GM19239 (cell line): ENCODE results near the genes GPRC6A, VGLL2 and DCBLD1.

DNA sequence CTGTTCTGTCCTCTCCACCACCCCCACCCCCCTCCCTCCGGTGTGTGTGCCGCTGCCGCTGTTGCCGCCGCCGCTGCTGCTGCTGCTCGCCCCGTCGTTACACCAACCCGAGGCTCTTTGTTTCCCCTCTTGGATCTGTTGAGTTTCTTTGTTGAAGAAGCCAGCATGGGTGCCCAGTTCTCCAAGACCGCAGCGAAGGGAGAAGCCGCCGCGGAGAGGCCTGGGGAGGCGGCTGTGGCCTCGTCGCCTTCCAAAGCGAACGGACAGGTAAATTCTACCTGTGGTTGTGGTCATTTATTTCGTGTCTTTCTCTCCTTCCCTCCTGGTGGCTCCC lies 403 bp downstream of the MARCKS start:
- RRBS = no CpG with 5 or more reads among the region's 21 CpGs

- RRBS = no CpG with 5 or more reads among the region's 8 CpGs
Observed at GRCh38 chr6:113903634-113904263, 46.6 kb downstream of the MARCKS start.

- RRBS = no CpG with 5 or more reads among the region's 3 CpGs
Observed at GRCh38 chr6:113920693-113921231, 50.2 kb downstream of the HDAC2 start.

DNA sequence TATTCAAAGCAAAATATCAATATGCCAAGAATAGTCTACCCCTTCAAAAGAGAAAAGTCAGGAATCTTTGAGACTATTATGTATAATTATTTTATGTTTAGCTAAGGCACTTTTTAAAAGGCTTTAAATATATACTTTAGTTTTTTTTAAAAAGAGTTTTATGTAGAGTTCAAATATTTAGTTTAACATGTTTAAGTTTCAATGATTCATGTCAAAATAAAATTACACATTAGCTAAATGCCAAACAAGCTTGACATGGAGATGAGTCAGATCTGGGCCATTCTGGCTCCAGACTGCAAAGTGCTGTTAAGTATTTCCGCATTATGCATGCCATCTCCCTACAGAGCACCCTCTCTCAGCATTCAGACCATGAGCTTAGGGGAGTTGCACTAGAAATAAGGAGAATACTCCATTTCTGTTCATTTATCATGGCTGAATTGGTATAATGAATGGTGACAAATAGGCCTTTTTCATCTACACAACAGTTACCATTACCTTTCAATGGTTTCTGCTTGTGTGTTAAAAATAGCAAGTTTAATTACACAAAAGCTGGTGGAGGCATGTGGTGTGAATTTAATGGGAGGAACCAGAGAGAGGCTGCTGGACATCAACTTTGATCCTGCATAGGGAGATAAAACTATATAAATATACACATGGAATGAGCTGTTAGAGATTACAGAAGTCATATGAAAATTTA lies 21.5 kb upstream of the HS3ST5 start:
- RRBS = no CpG with 5 or more reads among the region's 1 CpG

- RRBS = no CpG with 5 or more reads among the region's 13 CpGs
Observed at GRCh38 chr6:116059706-116060607, 734 bp downstream of the FRK start.

DNA sequence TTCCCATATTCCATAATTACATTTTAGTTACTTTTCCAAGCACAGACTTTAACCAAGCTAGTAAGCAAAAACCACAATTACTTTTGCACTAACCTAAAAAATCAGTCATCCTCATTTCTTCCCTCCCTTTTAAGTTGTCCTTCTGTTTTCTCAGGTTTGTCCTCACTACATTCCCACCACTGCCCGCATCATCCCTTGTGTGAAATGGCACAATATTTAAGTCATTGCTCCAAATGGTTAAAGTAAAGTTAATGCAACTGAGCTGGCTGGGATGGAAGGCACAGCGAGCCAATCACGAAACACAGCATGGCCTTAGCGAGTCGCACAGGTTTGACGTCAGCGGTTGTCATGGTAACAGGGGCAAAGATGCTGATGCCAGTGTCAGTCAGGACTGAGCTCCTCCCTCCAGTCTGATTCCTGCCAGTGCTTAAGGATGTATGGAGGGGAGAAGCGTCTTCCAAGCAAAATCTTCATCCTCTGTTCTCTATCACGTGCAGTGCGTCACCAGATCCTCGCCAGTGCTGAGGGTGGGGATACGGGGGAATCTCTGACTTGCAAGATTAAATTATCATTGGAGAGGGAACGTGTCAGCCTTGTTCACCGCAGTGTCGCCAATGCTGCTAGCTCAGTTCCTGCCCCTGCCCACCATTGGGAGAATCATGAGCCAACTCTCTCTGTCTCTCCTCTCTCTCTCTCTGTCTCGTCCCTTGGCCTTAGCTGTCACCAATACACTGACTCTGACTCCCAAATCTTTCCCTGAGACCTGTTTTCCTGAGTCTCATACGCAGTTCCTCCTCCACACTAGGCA lies 24.6 kb downstream of the TSPYL4 start:
- RRBS = no CpG with 5 or more reads among the region's 17 CpGs

GRCh38 chr6:116254799-116255054 lies 852 bp upstream of the TSPYL4 start:
- RRBS = no CpG with 5 or more reads among the region's 1 CpG

DNA sequence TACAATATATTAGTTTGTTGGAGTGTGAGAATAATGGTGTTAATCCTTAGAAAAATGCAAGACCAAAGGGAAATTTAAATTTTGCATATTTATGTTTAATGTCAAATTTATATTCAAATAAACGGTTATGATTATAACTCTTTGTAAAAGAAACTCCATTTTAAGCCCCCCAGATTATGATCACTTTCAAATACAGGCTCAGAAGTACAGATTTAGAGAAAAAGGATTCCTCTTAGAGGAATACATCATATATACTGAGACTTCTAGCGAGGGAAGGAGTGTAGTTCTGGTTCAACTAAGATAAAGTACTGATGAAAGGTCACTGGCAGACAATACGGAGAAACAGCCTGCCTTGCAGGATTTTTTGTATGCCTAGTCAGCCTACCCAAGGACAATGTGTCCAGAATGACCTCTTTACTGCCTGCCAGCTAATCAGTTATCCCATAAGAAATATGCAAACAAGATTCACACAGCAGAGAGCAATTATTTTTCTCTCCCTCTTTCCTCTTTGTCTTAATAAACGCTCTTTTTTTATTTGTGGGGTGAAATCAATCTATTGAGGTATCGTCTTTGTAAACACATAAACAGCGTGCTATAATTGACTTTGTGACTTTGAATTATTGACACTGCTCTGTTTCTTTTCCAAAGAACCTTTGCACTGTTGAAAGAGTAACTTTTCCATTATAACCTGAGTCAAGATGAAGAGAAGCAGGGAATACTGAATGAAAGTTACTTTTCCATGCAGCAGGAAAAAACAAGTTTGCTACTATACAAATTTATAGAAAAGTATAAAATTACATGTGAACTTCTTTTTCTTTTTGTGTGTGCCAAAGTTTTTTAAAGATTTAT lies 1.4 kb upstream of the TSPYL4 start:
- RRBS = no CpG with 5 or more reads among the region's 6 CpGs

DNA sequence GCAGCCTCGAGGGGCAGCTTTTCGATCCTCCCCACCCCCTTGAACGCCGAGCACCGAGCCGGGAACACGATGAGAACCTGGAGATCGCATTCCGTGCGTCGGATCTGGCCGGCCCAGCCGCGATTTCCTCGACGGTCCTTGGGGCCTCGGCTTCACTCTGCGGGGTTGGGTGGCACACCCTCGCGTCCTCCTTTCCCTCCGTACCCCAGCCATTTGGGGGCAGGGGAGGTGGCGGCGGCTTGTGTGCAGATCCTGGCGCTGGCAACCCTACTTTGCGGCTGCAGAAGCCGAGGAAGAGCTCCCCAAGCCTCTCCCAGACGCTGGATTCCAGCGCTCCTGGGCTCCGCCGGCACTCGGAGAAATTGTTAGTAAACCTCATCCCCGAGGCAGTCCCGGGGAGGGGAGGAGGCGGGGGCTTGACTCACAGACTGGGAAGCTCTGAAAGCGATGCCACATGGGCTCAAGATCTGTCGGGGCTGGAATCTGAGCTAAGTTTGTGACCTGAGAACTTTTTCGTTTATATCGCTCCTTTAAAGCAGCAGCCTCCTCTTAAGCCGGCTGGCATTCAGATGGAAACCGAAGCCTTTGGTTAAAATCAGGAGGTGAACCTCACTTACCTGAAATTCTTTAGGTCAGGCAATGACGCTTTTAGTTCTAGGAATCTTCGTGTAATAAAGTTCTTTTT lies 745 bp downstream of the DSE start:
- RRBS = 0% methylated on average over 8 of the region's 42 CpGs

- RRBS = no CpG with 5 or more reads among the region's 1 CpG
Observed at GRCh38 chr6:116592780-116593137, 21.5 kb downstream of the RWDD1 start.

- RRBS = 60% methylated on average over 3 of the region's 12 CpGs
Observed at GRCh38 chr6:116682267-116683011, 1.4 kb downstream of the KPNA5 start.

- RRBS = no CpG with 5 or more reads among the region's 1 CpG
Observed at GRCh38 chr6:116828994-116829321, at the start of gene GPRC6A. GPRC6A (minus strand) TSS chr6:116829083.

DNA sequence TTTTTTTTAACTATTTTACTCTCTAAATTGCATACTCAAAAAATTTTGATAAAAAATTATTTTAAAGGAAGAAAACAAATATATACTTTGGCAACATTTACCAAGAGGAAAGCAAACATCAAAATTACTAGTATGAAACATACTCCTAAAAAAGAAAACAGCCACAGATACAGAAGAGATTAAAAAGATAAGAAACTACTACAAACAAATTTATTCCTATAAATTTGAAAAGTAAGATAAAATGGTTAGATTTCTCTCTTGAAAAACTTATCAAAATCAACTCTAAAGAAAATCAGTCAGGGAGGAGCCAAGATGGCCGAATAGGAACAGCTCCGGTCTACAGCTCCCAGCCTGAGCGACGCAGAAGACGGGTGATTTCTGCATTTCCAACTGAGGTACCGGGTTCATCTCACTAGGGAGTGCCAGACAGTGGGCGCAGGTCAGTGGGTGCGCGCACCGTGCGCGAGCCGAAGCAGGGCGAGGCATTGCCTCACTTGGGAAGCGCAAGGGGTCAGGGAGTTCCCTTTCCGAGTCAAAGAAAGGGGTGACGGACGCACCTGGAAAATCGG lies 83.8 kb upstream of the VGLL2 start:
- RRBS = no CpG with 5 or more reads among the region's 19 CpGs

DNA sequence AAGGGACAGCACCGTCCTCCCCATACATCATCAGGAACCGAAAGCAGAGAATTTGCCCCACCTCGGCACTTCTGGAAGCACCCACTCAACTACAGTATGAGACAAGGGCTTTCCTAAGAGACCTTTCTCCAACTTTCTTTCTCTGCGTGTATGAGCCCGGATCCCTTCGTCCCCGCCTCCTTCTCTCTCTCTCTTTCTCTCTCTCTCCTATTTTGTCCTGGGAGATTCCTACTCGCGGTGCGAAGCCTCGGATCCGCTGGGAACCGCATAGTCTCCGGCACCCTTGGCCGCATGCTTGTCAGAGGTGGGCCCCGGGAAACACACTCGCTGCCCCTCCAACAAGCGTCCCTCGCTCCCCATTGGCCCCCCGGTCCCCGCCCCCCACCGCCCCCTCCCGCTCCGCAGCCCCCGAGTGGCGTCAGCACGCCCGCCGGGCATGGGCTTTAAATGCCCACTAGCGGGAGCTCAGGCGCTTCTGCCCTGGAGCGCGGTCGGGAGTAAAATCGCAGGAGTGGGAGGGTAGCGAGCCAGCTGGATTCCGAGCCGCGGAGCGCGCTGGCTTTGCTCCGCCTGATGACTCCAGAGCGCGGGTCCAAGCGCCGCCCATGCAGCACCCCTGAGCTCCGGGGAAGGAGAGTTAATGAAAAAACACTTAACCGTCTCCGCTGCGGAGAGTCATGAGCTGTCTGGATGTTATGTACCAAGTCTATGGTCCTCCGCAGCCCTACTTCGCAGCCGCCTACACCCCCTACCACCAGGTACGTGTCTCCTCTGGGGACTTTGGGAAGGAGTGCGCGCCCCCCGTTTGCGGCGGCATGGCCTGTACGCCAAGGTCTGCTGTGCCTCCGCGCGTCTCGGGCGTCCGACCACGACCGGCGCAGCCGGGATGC lies at the start of gene VGLL2:
VGLL2 (plus strand) TSS at position 472 of the 890 bp plus-strand sequence.
- RRBS = 2% methylated on average over 15 of the region's 70 CpGs

- RRBS = no CpG with 5 or more reads among the region's 2 CpGs
Observed at GRCh38 chr6:117303259-117303663, 37.9 kb downstream of the VGLL2 start.

DNA sequence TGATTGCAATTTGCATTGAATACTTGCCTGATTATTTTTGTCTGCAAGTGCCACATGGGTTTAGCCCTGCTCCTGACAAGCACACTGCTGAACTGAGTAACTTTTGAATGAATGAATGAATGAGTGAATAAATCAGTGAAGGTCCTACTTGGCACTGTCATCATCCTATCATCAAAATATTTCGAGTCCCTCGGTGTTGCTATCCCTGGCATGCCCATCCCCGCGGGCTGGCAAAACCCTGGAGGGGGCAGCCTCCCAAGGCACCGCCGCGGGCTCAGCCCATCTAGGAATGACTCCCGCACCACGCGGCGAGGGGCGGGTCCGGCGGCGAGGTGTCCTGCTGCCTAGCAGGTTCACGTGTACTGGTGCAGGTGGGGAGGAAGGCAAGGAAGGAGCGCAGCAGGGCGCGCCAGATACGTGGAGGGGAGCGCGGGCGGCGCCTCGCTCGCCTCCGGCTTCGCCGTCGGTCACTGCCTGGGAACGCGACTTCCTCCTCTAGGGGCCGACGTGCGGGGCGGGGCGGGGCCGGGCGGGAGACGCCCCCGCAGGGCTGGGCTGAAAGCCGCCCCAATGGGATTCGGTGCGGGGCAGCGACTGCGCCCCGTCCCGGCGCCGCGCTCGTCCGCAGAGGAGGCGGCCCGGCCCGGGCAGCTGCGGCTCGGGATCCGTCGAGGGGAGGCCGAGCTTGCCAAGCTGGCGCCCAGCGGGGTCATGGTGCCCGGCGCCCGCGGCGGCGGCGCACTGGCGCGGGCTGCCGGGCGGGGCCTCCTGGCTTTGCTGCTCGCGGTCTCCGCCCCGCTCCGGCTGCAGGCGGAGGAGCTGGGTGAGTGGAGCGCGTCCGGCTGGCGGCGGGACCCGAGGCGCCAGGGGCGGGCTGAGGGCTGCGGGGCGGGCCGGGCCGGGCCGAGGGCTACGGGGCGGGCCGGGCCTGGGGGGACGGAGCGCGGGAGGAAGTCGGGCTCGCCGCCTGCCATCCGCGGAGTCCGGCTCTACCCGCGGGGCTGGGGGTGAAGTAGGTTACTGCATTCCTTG lies at the start of gene DCBLD1:
DCBLD1 (plus strand) TSS at position 604 of the 1,032 bp plus-strand sequence.
- RRBS = 1% methylated on average over 66 of the region's 107 CpGs

DNA sequence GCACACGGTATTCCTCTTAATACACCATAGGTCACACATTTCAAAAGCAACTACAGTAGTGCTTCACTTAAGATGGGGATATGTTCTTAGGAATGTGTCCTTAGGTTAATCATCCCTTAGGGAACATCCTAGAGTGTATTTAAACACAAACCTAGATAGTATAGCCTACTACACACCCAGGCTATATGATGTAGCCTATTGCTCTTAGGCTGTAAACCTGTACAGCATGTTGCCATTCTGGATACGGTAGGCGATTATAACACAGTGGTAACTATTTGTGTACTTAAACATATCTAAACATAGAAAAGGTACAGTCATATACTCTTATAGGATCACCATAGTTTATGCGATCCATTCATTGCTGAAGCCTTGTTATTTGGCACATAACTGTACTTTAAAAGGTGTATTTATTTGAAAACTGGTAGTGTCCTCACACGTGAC lies 911 bp upstream of the GOPC start:
- RRBS = no CpG with 5 or more reads among the region's 5 CpGs

DNA sequence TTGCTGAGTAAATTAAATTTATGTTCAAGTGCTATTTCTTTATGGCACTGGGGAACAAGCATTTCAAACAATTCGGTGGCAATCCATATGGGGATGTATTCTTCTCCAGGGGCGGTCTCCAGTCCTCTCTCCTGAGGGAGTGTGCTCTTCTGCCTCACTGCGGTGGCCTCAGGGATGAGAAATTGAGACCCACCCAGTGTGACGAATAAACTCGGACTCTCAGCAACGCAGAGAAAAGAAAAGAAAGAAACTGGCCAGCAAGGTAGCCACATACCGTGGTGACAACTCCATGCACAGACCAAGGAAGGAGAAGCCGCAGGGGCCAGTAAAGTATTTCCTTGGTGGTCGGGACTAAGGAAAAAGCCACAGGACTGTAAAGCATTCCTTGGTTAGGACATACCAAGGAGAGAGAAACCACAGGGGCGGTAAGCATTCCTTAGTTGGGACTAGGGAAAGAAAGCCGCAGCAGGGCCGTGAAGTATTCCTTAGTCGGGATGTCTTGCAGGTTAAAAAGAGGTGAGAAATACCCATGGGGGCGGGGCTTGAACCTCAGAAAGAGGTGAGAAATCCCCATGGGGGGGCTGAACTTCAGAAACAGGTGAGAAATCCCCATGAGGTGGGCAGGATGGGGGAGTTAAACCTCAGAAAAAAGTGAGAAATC lies 13.6 kb upstream of the GOPC start:
- RRBS = no CpG with 5 or more reads among the region's 14 CpGs